Zone of skin (tissue), 1 donor: Measurements from ENCODE around the genes ELAPOR2 and STEAP4.

- RRBS, result no CpG with 5 or more reads among the region's 5 CpGs
Measured at GRCh38 chr7:80922088-80922526, 3.3 kb upstream of the SEMA3C start.

DNA sequence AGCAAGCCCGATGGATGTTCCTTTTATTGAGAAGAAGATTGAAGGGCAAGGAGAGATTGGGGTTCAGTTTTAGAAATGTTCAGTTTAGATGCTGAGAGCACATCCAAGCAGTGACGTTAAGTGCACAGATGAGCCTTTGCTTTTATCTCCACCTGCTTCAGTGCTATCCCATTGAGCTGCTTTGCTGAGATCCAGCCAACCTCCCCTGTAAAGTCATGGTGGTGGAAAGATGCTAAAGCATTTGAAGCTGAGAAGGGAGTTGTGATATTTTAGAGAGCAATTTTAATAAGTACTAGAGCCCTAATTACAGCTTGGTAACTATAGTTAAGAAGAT lies 76.5 kb downstream of the HGF start:
- RRBS, result no CpG with 5 or more reads among the region's 2 CpGs

- RRBS, result no CpG with 5 or more reads among the region's 11 CpGs
Measured at GRCh38 chr7:82955583-82956192, 207.0 kb downstream of the PCLO start.

GRCh38 chr7:82956193-82956921 lies 206.3 kb downstream of the PCLO start:
- RRBS, result no CpG with 5 or more reads among the region's 5 CpGs

- RRBS, result no CpG with 5 or more reads among the region's 5 CpGs
Measured at GRCh38 chr7:84371868-84372418, 177.4 kb upstream of the SEMA3A start.

GRCh38 chr7:84582751-84583041 lies 388.1 kb upstream of the SEMA3A start:
- RRBS, result no CpG with 5 or more reads among the region's 3 CpGs

DNA sequence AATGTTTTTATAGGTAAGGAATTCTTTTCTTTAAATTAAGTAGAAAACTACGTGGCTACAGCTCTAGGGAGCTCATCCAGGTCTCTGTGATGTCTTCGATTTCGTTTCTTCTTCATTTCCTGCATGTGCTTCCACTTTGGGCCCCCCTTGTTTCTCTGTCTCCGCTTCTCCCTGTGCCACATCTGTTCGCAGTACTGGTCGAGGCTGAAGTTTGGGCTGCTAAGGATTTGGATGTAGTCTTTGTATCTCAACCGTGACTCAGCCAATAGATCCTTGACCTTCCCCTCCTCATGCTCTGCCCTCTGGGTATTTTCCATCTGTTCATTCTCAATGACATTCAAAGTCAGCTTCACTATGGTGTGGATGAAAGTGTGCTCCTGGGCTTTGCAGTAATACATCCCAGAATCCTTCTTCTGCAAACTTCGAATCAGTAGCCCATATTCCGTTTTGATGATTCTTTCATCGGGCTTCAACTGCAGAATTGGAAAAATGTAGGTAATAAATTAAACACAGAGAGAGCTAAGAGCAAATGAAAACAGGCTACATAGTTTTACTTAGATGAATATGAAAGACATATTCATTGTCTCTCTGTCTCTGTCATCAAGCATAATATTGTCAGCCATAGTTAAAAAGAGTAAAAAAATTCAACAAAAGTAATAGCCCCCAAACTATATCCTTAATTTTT lies 187.3 kb downstream of the SEMA3D start:
- RRBS, result no CpG with 5 or more reads among the region's 10 CpGs

DNA sequence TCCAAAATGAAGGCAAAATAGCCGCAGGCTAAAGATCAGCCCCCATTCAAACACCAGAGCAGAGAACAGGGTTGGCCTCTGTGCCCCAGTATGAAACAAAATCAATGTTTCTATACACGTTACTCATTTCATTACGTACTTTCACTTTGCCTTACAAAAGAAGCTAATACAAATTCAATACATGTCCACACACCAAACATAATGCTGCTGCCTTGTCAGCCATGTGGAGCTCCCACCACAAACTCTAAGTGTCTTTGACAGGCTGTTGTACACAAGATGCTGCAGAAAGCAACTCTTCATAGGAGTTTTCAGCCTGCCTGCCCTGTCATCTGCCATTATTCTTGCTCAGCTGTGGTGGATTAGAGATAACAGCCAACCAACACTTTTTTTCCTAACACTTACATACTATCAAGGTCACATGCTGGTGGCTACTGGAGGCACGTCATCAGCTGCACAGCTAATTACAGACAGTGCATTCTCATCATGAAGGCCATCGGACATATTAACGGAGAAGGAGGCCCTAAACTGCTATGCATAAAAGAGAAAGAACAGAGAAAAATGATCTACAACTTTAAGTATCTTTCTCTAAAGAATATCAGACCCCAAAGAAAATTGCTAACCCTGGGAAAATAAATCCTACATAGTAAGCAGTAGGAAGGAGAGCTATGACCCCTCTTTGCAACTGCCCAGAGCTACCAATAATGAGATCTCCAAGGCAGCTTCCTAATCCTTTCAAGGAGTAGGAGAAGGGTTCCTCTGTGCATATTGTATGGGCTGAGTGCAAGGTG lies 55.0 kb downstream of the ELAPOR2 start:
- RRBS, result no CpG with 5 or more reads among the region's 6 CpGs

DNA sequence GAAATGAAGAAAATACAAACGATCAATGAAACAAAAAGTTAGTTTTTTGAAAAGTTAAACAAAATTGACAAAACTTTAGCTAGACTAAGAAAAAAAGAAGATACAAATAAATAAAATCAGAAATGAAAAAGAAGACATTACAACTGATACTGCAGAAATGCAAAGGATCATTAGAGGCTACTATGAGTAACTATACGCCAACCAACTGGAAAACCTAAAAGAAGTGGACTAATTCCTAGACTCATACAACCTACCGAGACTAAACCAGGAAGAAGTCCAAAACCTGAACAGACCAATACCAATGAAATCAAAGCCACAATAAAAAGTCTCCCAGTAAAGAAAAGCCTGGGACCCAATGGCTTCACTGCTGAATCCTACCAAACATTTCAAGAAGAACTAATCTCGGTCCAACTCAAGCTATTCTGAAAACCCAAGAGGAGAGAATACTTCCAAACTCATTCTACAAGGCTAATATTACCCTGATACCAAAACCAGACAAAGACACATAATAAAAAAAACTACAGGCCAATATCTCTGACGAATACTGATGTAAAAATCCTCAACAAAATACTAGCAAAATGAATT lies 20.4 kb downstream of the ELAPOR2 start:
- RRBS, result no CpG with 5 or more reads among the region's 5 CpGs

- RRBS, result no CpG with 5 or more reads among the region's 37 CpGs
Measured at GRCh38 chr7:87039530-87040590, 19.6 kb downstream of the ELAPOR2 start.

DNA sequence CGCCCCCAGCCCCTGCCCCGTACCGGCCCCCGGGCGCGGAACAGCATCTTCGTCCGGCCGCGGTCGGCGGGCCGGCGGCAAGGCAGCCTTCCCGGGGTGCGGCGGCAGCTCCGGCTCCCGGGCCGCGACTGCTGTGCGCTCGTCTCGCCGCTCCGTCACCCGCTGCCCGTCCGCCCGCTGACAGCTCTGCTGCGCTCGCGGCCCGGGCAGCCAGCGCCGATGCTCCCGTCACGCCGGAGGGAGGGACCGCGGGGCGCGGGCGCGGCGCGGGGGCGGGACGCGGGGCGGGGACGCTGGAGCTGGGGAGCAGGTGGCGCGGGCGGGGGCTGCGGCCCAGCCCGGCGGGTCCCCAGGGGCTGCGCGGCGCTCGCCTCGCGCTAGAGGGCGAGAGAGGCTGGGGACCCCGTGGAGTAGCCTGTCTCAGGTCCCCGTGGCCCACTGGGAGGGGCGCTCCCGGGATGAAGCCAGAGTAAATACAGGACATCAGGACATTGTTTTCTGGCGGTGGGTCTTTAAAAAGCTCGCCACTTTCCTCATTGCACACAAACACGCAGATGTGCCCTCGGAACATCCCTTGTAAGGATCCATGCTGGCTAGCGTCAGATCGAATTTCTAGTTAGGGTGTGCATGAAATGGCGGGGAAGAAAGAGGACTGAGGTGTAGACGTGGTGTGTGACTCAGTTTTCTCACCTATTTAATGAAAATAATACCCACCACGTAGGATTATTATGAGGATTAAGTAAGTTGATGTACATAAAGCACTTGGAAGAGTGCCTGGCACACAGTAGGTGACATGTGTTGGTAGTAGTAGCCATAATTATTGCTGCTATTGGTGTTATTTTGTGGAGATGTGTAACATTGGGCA lies at the start of gene ELAPOR2:
Gene ELAPOR2 (minus strand): TSS at position 188 of the 865 bp plus-strand sequence.
- RRBS, result under 1% methylated on average over 36 of the region's 78 CpGs

- RRBS, result under 1% methylated on average over 38 of the region's 80 CpGs
Measured at GRCh38 chr7:87220013-87220940, 745 bp upstream of the TMEM243 start.

- RRBS, result no CpG with 5 or more reads among the region's 2 CpGs
Measured at GRCh38 chr7:87598183-87598606, 2.5 kb downstream of the ABCB1 start.

DNA sequence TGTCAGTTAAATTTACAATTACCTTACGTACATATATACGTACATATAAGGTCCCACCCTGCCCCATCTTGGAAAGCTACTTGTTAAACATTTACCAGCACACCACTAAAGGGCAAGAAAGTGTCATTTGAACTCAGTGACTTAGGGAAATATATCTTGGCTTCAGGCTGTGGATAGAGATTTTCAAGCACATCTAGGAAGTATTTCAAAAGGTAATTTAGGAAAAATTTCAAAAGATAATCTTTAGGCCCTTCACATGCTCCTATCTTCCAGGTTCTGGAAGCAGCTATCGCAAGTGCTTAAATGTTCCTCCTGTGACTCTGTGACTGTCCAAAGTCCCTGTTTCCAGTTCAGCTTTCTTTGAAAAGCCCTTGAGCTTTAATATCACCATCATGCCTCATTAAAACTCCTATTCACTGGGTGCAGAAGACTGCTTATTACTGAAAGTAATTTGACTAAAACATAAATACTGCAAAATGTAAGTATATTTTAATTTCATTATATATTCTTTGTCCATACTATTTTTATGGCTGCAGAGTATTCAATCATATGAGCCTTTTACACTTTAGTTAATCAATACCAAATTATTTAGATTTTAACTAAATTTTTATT lies 9.8 kb upstream of the SRI start:
- RRBS, result no CpG with 5 or more reads among the region's 3 CpGs

- RRBS, result no CpG with 5 or more reads among the region's 37 CpGs
Measured at GRCh38 chr7:88306277-88307263, at the start of gene STEAP4. Gene STEAP4, minus strand, starts transcription at chr7:88306894.

GRCh38 chr7:90209704-90210403 lies 1.7 kb upstream of the STEAP2 start:
- RRBS, result no CpG with 5 or more reads among the region's 3 CpGs

GRCh38 chr7:90213316-90214328 lies 2.1 kb downstream of the STEAP2 start:
- RRBS, result no CpG with 5 or more reads among the region's 8 CpGs

GRCh38 chr7:90266416-90267308 lies 21.7 kb downstream of the CFAP69 start:
- RRBS, result no CpG with 5 or more reads among the region's 5 CpGs

GRCh38 chr7:90345219-90346389 lies 912 bp upstream of the GTPBP10 start:
- RRBS, result no CpG with 5 or more reads among the region's 23 CpGs